GM19240 (cell line): ENCODE data around the gene IRF3.

- RRBS, result no CpG with 5 or more reads among the region's 6 CpGs
Observed at GRCh38 chr19:49629298-49629792, 10.6 kb downstream of the RRAS start.

DNA sequence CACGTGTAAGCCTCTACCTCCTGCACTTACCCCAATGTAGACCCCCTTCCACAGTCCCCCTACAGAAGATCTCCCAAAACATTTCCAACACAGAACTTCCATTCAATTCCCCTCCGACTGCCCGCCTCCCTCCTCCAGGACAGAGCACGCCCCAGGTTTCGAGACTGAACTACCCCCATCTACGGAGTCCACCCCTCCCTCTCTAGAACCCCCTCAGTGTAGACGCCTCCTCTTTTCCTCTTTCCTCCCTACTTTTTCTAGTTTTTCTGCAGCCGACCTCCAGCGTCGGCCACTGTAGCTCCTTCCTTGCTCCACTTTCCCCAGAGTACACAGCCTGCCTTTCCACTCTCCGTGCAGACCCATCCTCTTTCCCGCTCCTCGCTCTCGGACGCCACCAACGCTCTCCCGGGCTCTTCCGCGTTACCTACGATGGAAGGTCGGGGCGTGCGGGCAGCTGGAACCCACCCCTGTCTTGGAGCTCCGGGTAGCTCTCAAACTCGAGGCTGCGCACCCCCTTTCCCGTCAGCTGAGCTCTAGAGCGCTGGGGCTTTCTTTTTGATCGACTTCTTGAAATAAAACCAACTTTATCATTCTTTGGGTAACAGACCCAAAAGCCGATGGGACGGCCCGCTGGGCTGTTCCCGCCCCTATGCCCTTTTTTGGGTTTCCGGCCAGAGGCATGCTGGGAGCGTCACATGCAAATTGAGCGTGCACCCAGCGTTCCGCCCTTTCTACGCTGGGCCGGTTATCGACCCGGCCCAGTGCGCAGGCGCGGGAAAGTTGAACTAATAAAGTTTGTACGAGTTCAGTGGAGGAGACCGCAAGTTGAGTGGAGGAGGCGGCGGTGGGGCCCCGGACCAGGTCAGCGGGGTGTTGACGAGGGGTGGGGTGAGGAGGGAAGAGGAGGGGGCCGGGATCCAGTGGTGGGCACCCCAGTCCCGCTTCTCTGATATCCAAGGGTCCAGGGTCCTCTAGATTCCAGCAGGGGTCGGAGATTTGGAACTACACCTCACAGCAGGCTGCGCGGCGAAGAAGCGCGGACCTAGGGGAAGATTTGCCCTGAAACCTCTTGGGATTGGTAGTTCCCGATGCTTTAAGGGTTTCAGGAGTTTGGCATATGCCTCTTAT lies at the start of gene IRF3:
TSS of gene IRF3 (minus strand) at position 651 of the 1,128 bp plus-strand sequence.
- RRBS, result 2% methylated on average over 23 of the region's 61 CpGs

- RRBS, result 96% methylated on average over 14 of the region's 47 CpGs
Observed at GRCh38 chr19:49801907-49802805, 10.9 kb downstream of the FUZ start.

- RRBS, result 3% methylated on average over 26 of the region's 77 CpGs
Observed at GRCh38 chr19:49808550-49809689, 4.2 kb downstream of the FUZ start.

GRCh38 chr19:49828963-49829319 lies 10.9 kb downstream of the MED25 start:
- RRBS, result no CpG with 5 or more reads among the region's 7 CpGs

DNA sequence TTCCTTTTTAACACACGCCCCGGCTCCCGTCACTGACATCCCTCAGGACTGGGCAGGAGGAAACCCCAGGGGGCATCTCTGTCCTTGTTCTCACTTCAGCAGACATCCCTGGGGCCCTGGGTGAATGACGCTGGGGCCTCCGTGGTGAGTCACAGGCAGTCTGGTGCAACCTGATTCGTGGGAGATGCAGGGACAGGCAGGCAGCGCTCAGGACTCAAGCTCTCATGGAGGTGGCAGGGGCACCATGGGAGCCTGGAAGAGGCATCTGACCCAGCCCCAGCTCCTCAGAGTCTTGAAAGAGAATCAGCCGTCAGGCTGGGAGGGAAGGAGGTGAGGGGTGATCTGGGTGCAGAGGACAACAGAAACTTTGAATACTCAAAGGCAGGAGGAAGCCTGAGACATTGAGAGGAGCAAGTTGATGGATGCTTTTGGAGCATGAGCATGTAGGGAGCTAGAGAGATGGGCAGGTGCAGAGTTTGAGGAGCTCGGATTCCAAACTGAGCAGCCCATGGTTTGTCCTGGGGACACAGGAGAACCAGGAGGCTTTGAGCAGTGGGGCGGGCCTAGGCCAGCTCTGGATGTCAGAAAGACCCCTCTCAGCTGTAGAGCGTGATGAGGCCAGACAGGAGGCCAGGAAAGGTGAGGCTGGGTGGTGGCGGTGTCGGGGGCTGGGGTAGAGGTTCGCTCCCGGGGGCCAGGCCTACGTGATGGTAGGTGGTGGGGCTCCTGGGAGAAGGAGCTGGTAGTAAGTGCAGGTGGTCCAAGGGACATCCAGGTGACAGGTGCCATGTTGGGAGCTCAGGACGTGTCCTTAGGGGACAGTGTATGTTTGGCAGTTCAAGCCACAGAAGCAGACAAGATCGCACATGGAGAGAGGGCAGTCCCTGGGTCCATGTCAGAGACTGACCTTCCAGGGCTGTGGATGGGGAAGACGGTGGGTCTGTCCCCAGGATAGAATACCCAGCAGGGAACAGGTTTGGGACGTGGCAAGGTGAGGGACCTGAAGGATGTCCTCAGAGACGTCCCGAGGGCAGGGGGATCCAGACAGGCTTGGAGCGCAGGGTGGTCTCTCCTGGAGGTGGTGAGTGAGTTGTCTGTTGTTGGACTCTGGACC lies 19.2 kb downstream of the MED25 start:
- RRBS, result 100% methylated on average over 2 of the region's 23 CpGs

GRCh38 chr19:49852026-49852479 lies 15.3 kb downstream of the PNKP start:
- RRBS, result no CpG with 5 or more reads among the region's 22 CpGs

GRCh38 chr19:49854861-49855605 lies 12.3 kb downstream of the PNKP start:
- RRBS, result no CpG with 5 or more reads among the region's 25 CpGs

- RRBS, result no CpG with 5 or more reads among the region's 11 CpGs
Observed at GRCh38 chr19:49856015-49856400, 11.4 kb downstream of the PNKP start.

GRCh38 chr19:49861514-49862071 lies 5.8 kb downstream of the PNKP start:
- RRBS, result no CpG with 5 or more reads among the region's 42 CpGs

- RRBS, result no CpG with 5 or more reads among the region's 10 CpGs
Observed at GRCh38 chr19:49898860-49899159, 2.1 kb upstream of the IL4I1 start.

DNA sequence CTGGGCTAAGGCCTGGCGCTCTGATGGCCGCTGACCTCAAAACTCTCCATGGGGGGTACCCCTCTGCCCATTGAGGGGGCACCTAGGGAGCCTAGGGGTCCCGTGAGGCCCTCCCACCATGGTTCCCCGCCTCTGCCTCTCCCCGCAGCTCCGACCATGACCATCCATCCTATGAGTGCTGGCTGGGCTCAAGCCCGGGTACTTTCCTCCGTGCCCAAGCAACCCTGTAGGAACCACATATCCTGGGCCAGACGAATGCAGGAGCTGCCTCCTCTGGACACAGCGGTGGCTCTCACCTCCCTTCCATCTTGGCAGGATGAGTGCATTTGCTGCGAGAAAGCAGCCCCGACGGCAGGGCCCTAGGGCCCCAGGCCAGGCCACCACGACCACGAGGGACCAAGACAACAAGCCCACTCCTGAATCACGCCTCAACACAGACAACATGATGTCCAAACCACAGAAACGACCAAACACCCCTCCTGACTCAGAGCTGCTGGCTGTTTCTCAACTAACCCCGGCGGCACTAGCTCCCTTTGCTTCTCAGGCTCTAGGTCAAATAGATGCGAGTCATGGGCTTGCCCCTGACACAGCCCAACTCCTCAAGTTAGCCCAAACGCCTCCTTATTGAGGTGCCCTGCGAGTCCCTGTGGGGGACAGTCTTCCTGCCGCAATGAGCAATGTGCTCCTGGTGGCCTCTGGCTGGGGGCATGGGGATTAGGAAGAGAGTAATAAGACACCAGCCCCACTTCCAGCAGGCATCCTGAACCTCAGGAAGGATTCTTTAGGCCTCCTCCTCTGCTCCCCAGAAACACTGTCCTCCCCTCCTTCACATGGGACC lies 7.2 kb upstream of the ATF5 start:
- RRBS, result no CpG with 5 or more reads among the region's 23 CpGs

- RRBS, result no CpG with 5 or more reads among the region's 13 CpGs
Observed at GRCh38 chr19:49954016-49954772, 6.8 kb downstream of the SIGLEC11 start.

GRCh38 chr19:50005566-50005911 lies 19.6 kb downstream of the VRK3 start:
- RRBS, result no CpG with 5 or more reads among the region's 12 CpGs

DNA sequence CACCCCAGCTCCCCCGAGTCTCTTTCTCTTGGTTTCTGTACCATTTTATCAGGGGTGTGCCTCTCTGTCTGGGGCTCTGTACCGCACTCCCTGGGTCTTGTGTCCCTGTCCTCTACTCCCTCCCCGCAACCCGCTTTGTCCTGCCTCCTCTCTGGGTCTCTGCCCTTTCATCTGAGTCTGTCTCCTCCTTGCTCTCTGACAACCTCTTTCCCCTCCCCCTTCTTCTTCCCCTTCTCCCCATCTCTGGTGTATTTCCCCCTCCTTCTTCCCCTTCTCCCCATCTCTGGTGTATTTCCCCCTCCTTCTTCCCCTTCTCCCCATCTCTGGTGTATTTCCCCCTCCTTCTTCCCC lies 2.1 kb upstream of the KCNC3 start:
- RRBS, result no CpG with 5 or more reads among the region's 4 CpGs

- RRBS, result no CpG with 5 or more reads among the region's 2 CpGs
Observed at GRCh38 chr19:50341273-50341619, 12.1 kb upstream of the KCNC3 start.

DNA sequence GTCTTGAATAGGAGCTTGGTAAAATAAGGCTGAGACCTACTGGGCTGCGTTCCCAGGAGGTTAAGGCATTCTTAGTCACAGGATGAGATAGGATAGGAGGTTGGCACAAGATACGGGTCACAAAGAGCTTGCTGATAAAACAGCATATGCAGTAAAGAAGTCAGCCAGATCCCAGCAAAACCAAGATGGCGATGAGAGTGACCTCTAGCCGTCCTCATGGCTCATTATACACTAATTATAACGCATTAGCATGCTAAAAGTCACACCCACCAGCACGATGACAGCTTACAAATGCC lies 1.7 kb upstream of the NR1H2 start:
- RRBS, result no CpG with 5 or more reads among the region's 6 CpGs

DNA sequence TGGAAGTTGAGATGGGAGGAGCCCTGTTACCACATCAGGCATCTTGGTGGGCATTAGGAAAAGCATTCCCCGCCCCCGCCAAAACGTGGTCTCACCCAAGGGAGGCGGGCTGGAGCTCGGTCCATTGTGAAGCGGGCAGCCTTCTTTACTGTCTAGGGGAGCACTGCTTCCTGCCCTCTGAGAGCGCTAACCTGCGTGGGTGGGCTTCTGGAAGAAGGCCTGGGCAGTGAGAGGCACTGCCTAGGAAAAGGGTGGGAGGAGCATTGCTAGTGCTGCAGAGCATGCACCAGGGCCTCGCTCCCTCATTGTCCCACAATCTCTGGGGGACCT lies 3.9 kb downstream of the NR1H2 start:
- RRBS, result no CpG with 5 or more reads among the region's 9 CpGs

DNA sequence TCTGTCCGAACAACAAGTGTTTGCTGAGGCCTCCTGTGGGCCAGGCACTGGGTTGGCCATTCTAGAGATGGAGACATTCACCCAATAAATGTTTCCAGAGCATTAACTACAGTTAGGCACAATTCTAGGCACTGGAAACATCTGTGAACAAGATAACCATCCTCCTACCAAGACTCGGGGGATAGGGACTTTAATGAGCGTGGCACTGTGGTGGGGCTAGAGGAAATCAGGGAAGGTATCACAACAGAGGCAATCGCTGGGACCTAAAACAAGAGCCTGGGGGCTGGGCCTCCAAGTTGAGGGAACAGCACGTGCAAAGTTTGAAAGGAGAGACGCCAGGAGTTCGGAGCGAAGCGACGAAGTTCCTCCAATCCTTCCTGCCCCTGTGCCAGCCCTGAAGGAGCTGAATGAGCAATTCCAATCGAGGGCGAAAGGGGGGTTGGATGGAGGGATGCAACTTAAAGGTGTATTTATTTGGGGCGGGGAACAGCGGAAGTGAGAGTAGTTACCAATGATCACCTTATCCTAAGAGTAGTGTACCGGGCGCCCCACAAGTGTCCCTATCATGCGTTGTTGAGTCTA lies 773 bp upstream of the POLD1 start:
- RRBS, result no CpG with 5 or more reads among the region's 17 CpGs

GRCh38 chr19:50416761-50417399 lies 1.9 kb upstream of the SPIB start:
- RRBS, result 0% methylated on average over 1 of the region's 23 CpGs